SK-MEL-5 (cell line): ENCODE results near the genes GOLGA6B and HCN4.

DNA sequence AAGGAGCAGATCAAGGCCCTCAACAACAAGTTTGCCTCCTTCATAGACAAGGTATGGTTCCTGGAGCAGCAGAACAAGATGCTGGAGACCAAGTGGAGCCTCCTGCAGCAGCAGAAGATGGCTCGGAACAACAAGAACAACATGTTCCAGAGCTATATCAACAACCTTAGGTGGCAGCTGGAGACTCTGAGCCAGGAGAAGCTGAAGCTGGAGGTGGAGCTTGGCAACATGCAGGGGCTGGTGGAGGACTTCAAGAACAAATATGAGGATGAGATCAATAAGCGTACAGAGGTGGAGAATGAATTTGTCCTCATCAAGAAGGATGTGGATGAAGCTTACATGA, 5.0 kb upstream of the LARP6 start:
RAMPAGE:
- cytosol, long total RNA: no peak
- long total RNA: no peak
- nucleus, long total RNA: no peak

RAMPAGE:
- cytosol, long total RNA: no peak
- long total RNA: no peak
- nucleus, long total RNA: no peak
These were observed 107.0 kb upstream of the THSD4 start for GRCh38 chr15:71008267-71008735.

GRCh38 chr15:71049001-71049410, 66.3 kb upstream of the THSD4 start:
RAMPAGE:
- cytosol, long total RNA: no peak
- long total RNA: no peak
- nucleus, long total RNA: no peak

RAMPAGE:
- cytosol, long total RNA: no peak
- long total RNA: no peak
- nucleus, long total RNA: no peak
These were observed 18.9 kb downstream of the THSD4 start for GRCh38 chr15:71134027-71134616.

RAMPAGE:
- cytosol, long total RNA: no peak
- long total RNA: no peak
- nucleus, long total RNA: no peak
These were observed 223.0 kb downstream of the THSD4 start for GRCh38 chr15:71338241-71338781.

DNA sequence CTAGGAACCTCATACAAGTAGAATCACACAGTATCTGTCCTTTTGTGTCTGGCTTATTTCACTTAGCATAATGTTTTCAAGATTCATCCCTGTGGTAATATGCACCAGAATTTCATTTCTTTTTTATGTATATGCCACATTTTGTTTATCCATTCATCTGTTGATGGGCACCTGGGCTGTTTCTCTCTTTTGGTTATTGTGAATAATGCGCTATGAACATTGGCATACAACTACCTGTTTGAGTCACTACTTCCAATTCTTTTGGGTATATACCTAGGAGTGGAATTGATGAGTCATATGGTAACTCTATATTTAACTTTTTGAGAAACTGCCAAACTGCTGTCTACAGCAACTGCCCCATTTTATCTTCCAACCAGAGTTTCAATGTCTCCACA, 133.7 kb upstream of the NR2E3 start:
RAMPAGE:
- cytosol, long total RNA: no peak
- long total RNA: no peak
- nucleus, long total RNA: no peak

DNA sequence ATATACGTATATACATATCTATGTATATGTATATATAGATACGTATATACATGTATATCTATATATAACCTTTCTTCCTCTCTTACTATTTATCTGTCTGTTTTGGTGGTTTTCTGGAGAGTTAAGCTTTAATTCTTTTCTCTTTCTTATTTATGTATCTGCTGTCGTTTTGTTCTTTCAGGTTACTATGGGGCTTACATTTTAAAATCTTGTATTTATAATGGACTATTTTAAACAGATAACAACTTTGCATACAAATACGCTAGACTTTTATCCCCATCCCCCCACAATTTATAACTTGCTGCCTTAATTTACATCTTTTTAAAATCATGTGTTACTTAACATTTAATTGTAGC, 115.0 kb downstream of the NR2E3 start:
RAMPAGE:
- cytosol, long total RNA: no peak
- long total RNA: no peak
- nucleus, long total RNA: no peak

RAMPAGE:
- cytosol, long total RNA: no peak
- long total RNA: no peak
- nucleus, long total RNA: no peak
These were observed 142.3 kb downstream of the MYO9A start for GRCh38 chr15:71975496-71976202.

DNA sequence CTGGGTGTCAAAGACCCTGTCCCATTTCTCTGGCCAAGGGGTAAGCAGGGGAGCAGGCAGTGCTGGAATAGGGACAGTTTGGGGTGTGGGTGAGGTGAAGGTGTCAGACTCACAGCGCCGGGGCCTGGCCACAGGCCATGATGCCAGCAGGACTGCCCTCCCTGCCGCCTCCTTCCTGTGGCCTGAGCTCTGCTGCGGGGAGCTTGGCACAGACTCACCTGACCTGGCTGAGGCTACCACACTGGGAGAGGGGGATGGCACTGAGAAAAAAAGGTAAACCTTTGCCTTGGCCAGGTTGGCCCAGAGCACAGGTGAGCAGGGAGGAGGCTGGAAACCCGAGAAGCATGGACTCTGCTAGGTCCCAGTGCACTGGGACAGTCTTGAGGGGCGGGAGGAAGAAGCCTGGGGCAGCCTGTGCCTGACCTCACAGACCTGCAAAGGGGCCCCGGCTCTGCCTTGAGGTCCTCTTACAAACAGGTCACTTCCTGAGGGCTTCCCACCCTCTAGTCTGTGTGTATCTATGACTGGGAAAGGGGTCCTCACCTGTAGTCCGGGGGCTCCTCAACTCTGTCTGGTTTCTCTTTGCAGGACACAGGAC, 28.2 kb downstream of the GRAMD2A start:
RAMPAGE:
- cytosol, long total RNA: no peak
- long total RNA: no peak
- nucleus, long total RNA: no peak

GRCh38 chr15:72230018-72231030, 666 bp downstream of the PKM start:
RAMPAGE:
- cytosol, long total RNA: start-site peak on the plus strand at chr15:72230464-72230594, 18 and 6 reads in 2 replicates
- long total RNA: no peak
- nucleus, long total RNA: no peak

GRCh38 chr15:72345364-72345730, 25.4 kb upstream of the CELF6 start:
RAMPAGE:
- cytosol, long total RNA: no peak
- long total RNA: no peak
- nucleus, long total RNA: no peak

DNA sequence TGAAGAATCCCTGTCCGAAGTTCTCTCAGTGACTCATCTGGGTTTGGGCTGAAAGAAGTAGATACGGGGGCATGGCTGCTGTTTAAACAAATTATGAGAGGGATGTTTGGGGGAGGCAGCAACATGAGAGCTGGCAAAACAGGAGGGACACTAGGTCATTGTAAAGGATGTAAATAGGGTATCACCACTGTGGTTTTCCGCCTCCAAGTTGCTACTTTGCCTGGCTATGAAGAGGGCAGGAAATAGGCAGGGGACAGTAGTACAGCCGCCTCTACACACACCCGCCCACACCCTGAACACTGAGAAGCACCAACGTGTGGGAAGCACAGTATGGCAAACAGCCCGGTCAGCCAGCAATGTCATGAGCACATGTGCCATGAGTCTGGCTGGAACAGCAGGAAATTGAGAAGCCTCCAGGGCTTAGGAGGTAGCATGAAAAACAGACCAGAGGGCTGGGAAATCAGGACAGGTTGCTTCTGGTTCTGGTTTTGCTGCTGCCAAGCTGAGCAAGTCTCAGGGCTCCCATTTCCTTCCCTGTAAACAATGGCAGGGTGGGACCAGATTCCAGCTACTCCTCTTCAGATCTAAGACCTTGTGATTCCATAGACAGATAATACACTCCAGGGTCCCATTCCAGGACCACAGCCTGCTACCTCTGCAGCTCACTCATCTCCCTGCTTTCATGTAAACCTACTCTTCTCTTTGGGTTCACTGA, 17.0 kb downstream of the HEXA start:
RAMPAGE:
- cytosol, long total RNA: no peak
- long total RNA: no peak
- nucleus, long total RNA: no peak

DNA sequence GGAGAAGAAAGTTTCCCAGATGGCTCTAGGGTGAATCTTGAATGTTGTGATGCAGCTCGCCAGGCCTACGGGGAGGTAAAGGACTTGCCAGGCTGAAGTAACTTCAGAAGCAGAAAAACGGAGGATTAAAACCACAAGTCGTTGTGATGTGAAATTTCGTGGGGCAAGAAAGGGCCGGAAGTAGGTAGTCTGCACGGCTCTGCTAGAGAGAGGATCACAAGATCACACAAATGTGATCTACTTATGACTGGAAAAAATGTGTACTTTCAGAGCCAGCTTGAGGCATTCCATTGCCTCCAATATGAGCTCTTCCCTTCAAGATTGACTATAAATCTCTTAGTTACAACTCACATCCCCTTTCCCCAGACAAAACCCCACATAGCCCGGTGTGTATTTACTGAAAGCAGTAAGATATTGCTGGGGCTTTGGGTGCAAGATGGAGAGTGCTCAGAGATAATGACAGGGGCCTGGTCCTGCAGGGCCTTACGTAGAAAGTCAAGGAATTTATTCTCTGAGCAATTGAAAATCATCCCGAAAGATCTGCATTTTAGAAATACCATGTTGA, 590 bp upstream of the HEXA start:
RAMPAGE:
- cytosol, long total RNA: no peak
- long total RNA: no peak
- nucleus, long total RNA: no peak

DNA sequence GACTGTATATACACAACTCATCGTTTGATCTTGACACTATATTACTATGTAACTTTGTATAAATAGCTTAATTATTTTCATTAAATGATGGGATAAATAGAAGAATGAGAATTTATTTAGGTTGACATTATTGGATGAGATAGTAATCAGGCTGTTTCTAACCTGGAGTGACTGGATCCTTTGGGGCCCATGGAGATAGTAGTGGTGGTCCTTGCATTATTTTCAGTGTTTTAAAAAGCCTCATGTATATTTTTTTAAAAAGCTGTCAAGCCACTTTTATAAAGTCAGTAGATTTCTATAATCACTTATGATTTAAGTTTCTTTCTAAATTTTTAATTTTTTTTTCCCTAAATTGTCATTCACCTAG, 11.6 kb downstream of the ARIH1 start:
RAMPAGE:
- cytosol, long total RNA: no peak
- long total RNA: no peak
- nucleus, long total RNA: no peak

RAMPAGE:
- cytosol, long total RNA: no peak
- long total RNA: no peak
- nucleus, long total RNA: no peak
These were observed 39.6 kb downstream of the ARIH1 start for GRCh38 chr15:72513747-72514120.

DNA sequence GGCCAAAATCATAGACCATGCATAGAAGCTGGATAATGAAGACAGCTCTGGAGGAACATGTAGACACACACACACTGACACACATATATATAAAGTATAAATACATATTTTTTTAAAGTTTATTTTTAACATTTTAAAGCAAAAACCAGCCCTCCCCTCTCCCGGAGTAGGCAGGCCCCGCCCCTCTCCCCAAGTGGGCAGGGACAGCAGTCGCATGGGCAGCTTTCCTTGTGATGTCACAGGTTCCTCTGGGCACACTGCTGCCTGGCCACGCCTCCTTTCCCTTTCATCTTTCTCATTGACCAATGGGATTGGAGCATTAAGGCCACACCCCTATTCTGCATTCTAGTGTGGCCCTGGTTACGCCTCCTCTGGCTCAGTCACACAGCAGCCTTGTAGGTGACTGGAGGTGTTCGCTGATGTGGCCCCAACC, at the start of gene GOLGA6B:
Gene GOLGA6B (plus strand): TSS at position 379 of the 433 bp plus-strand sequence.
RAMPAGE:
- cytosol, long total RNA: no peak
- long total RNA: no peak
- nucleus, long total RNA: no peak

DNA sequence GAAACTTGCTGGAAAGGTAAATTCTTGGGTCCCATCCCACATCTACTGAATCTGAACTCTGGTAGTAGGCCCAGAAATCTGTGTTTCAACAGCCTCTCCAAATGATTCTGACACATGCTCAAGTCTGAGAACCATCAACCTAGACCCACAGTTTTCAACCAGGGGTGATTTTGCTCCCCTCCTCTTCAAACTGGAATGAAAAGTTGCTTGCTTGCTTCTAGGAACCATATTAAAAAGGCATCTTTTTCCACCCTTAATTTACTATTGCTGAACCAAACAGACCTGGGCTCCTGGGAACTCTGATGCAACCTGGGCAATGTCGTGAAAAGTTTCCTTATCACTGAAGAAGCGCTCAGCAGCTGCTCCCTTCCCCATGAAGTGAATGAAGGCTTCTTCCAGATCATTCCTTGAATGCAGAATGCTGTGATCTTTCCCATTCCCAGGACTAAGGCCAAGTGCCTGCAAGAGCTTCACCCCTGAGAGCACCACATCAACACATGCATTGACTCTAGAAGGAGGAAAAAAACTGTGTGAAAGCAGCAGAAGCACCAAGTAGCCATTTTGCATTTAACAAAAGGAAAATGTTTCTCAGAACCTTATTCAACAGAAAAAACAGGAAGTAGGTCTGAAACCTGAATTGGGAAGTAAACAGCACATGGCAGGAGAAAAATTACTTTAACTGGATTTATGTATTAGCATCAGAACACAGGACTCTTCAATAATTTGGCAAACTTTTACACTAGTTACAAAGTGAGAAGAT, 8.8 kb downstream of the ADPGK start:
RAMPAGE:
- cytosol, long total RNA: no peak
- long total RNA: no peak
- nucleus, long total RNA: no peak

RAMPAGE:
- cytosol, long total RNA: no peak
- long total RNA: no peak
- nucleus, long total RNA: no peak
These were observed 30.4 kb downstream of the NEO1 start for GRCh38 chr15:73082395-73083419.

DNA sequence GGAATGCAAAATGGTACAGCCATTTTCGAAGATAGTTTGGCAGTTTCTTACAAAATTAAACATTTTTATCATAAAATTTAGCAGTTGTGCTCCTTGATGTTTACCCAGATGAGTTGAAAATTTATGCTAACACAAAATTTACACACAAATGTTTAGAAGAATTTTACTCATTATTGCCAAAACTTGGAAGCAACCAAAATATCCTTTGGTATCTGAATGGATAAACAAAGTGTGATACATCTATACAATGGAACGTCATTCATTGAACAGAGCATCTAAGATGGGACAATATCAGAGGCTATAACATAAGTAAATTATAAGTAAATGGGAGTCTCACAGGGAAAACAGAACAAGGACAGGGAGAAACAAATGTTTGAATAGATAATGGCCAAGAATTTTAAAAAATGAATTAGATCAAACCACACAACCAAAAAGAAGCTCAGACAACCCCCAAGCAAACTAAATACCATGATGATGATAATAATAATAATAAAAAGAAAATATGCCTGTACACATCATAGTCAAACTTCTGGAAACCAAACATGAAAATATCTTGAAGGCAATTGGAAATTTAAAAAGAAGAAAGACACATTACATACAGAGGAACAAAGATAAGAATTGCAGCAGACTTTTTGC, 133.4 kb downstream of the NEO1 start:
RAMPAGE:
- cytosol, long total RNA: no peak
- long total RNA: no peak
- nucleus, long total RNA: no peak

RAMPAGE:
- cytosol, long total RNA: no peak
- long total RNA: no peak
- nucleus, long total RNA: no peak
These were observed at the start of gene HCN4 for GRCh38 chr15:73368184-73369139. TSS of gene HCN4 (minus strand) at chr15:73368958.